Smooth muscle cell (in vitro differentiated cells): ENCODE measurements around a stretch of chr3.

- RAMPAGE, long total RNA = no peak
Observed at GRCh38 chr3:124632175-124632897, 97.9 kb upstream of the UMPS start.

GRCh38 chr3:124650618-124651174, 79.6 kb upstream of the UMPS start:
- RAMPAGE, long total RNA = no peak

DNA sequence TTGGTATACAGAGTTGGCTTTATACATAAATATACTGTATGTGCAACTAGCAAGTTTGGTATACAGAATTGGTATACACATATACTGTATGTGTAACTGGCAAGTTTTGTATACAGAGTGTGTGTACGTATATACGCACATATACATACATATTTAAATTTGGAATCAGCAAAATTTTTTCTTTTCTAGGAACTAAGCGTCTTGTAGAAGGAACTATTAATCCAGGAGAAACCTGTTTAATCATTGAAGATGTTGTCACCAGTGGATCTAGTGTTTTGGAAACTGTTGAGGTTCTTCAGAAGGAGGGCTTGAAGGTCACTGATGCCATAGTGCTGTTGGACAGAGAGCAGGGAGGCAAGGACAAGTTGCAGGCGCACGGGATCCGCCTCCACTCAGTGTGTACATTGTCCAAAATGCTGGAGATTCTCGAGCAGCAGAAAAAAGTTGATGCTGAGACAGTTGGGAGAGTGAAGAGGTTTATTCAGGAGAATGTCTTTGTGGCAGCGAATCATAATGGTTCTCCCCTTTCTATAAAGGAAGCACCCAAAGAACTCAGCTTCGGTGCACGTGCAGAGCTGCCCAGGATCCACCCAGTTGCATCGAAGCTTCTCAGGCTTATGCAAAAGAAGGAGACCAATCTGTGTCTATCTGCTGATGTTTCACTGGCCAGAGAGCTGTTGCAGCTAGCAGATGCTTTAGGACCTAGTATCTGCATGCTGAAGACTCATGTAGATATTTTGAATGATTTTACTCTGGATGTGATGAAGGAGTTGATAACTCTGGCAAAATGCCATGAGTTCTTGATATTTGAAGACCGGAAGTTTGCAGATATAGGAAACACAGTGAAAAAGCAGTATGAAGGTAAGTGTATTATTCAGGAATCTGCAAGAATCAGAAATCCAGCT, 7.4 kb downstream of the UMPS start:
- RAMPAGE, long total RNA = no peak

DNA sequence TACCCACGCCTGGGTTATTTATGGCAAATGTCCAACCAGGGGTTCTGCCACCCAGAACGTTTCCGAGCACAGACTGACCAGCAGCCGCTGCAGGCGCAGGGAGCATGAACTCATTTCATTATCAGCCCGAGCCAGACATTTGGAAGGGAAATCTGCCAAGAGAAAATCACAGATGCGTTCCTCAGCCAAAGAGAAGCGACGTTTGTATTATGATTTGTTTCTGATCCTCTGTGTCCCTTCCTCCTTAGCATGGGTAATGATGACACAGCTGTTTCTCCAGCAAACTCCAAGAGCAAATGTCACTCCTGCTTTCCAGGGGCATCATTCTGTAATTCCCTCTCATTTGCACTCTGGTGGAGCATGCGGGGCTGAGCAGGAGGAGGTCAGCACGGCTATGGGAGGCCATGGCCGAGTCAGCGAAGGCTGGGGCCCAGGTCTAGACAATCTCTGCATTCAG, 42.1 kb downstream of the UMPS start:
- RAMPAGE, long total RNA = no peak

DNA sequence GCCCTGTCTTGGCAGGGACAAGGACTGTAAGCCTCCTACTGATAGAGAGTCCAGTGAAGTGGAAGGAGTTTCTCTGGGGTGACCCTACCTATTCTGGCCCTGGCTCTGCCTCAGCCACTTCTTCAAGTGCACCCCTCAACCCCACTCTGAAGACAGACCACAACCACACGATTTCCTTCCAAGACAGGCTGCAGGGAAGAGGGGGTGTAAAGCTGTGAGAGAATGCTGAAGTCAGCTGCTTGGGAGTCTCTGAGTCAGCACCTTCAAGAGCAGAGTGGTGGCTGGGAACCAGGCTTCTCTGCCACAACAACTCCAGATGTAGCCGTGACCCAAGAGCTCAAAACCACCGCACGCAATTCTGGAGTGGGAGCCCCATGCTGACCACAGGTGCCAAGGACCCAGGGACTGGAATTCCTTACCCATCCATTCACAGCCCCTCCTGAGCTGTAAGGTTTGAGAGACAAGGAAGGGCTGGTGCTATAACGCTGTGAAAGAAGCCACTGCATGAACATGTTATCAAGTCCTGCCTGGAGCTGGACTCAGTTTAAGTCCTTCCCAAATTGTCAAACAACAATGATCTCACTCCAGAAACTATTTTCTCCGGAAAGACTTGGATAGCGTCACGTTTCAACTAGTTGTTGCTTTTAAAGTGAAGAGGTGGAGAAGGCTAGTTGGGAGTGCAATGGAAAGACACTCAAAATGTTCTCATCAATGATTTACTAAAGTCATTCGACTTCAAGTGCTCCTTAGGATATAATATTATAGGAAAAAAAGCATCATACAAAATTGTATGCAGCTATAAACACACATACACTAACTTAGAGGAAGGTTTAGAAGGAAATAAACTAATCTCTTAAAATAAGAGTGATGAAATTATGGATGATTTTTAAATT, 61.5 kb downstream of the UMPS start:
- RAMPAGE, long total RNA = no peak

- RAMPAGE, long total RNA = no peak
Observed at GRCh38 chr3:124816267-124816822, 70.8 kb downstream of the ITGB5 start.

DNA sequence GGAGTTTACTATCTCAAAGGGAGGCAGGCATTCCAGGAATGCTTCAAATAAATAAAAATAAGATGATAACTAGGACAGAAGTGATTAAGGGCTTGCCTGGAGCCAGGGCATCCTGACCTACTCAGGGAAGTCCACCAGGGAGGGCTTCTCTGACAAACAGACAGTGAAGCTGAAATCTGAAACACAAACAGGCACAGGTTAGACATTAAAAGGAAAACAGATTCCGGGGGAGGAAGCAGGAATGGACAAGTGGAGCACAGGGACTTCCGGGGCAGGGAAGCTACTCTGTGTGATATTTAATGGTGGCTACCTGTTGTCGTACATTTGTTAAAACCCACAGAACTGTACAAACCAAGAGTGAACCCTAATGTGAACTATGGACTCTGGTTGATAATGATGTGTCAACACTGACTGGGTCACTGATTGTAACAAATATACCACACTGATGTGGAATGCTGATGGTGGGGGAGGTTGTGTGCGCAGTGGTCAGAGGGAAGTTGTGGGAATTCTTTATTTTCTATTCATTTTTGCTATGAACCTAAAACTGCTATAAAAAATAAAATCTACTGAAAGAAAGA, 53.2 kb downstream of the ITGB5 start:
- RAMPAGE, long total RNA = no peak

GRCh38 chr3:125039228-125039487, 16.6 kb downstream of the HEG1 start:
- RAMPAGE, long total RNA = no peak

GRCh38 chr3:125123530-125123842, 67.7 kb upstream of the HEG1 start:
- RAMPAGE, long total RNA = start-site peak on the minus strand at chr3:125123612-125123632, 151 and 99 reads in 2 replicates

GRCh38 chr3:125313263-125313765, 61.8 kb downstream of the ZNF148 start:
- RAMPAGE, long total RNA = no peak

DNA sequence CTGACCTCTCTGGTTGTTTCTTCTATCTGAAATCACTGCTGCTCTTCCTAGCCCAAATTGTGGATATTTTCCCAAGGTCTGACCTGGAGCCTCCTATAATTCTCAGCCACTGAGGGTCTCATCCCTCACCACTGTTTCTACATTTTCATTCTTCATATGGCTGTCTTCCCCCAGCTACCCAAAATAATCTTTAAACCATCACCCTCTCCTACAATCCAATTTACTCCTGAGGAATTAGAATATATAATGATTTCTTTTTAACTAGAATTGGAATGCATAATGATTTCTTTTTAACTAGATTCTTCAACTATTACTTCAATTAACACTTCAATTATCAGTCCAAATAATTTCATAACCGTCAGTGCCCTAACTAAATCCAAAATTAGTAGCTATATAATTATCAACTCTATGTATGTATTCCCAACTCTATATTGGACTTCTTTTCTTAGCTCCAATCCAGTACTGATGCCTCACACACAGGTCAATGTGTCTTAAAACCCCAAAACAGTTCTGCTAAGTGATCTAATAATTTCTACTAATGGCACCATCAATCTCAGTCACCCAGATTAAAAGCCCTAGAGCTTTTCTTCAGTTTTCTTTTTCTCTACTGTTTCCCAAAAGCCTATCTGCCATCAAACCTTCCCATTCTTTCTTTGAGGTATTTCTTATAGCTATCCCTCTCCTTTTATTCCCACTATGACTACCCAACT, 12.0 kb downstream of the ZNF148 start:
- RAMPAGE, long total RNA = no peak

- RAMPAGE, long total RNA = no peak
Observed at GRCh38 chr3:125381863-125382081, 6.6 kb upstream of the ZNF148 start.

GRCh38 chr3:126269316-126269839, 87.8 kb downstream of the KLF15 start:
- RAMPAGE, long total RNA = no peak

DNA sequence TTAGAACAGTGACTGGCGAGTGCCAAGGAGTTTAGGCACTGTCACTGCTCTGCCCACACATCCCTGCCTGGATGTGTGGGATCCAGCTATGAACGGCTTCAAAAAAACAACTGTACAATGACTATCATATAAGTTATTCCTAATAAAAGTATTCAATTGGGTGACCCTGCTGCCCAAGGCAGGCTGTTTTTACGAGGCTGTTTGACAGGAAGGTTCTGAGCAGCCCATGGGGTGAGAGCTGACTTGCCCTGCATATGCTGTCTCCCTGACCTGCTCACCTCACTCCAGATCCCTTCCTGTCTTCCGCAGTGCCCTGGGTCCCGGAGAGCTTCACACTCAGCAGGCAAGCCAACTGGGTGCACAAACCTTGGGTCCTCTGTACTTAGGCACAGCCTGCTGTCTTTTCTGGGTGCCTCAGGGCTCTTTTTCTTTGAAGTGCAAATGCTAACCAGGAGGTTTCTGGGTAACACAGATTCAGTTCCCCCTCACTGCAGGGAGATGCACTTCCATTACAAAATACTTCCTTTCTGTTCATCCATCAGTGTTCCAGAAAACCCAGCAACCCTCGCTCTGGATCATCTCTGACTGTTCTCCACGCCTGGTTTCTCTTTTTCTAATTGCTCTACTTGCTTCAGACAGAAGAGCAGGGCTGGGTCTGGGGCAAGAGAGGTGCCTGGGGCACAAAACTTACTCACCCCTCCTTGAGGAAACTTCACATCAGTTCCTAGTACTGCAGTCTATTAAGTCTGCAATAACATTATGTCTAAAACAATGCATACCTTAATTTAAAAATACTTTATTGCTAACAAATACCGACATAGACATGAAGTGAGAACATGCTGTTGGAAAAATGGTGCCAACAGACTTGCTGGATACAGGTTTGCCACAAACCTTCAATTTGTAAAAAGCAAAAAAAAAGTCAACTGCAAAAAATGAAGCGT, 32.7 kb downstream of the ZXDC start:
- RAMPAGE, long total RNA = no peak

DNA sequence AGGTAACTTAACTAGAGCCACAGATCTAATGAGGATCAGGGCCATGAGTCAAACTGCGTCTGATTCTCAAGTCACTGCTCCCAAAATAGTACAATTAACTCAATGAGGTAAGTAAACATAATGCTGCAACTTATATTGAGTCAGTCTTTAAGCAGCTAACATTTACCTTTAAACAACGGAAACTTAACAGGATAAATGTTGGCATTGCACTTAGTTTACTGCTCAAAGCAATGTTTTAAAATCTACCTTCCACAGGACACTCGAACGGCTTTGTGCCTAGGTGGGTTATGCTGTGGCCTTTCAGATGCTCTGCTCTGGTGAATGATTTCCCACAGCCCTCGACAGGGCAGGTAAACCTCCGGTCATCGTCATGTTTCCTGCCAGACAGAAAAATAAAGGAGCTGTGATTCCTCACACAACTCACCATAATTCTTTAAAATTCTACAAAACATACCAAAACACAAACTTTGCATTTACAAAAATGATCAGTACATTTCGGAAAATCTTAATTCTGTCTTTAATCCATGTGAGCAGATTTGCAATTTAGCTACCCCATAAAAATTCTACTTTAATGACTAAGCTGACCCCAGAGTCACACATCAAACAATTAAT, 4.9 kb downstream of the ZXDC start:
- RAMPAGE, long total RNA = no peak

- RAMPAGE, long total RNA = no peak
Observed at GRCh38 chr3:126472003-126472881, 3.4 kb downstream of the ZXDC start.

DNA sequence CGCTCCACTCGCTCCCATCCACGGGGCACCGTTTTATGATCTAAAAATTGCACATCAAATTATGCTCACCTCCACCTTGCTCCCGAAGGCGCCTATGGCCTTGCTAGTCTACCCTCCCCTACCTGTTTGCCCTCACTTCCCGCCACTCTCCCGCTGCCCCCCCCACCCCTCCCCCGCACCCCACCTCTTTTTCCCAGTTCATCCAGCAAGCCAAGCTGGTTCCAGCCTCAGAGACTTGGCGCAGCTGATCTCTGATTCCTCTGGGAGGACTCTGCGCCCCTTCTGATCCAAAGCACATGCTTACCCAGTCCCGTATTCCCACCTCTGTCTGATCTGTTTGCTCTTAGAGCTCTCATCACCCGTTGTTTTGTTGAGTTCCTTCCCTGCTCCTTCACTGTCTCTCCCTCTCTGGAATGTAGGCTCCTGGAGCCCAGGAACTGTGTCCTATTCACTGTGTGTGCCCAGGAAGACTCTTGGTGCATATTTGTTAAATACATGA, 1.2 kb upstream of the ZXDC start:
- RAMPAGE, long total RNA = no peak

- RAMPAGE, long total RNA = no peak
Observed at GRCh38 chr3:126601321-126601726, 42.6 kb upstream of the C3orf22 start.

- RAMPAGE, long total RNA = no peak
Observed at GRCh38 chr3:126802159-126802656, 98.2 kb downstream of the CHCHD6 start.

- RAMPAGE, long total RNA = no peak
Observed at GRCh38 chr3:126852647-126853008, 130.3 kb upstream of the PLXNA1 start.